Vagina (tissue), 1 donor: Measurements from ENCODE around the genes MYL6, MIP, NEMP1 and NAB2.

DNA sequence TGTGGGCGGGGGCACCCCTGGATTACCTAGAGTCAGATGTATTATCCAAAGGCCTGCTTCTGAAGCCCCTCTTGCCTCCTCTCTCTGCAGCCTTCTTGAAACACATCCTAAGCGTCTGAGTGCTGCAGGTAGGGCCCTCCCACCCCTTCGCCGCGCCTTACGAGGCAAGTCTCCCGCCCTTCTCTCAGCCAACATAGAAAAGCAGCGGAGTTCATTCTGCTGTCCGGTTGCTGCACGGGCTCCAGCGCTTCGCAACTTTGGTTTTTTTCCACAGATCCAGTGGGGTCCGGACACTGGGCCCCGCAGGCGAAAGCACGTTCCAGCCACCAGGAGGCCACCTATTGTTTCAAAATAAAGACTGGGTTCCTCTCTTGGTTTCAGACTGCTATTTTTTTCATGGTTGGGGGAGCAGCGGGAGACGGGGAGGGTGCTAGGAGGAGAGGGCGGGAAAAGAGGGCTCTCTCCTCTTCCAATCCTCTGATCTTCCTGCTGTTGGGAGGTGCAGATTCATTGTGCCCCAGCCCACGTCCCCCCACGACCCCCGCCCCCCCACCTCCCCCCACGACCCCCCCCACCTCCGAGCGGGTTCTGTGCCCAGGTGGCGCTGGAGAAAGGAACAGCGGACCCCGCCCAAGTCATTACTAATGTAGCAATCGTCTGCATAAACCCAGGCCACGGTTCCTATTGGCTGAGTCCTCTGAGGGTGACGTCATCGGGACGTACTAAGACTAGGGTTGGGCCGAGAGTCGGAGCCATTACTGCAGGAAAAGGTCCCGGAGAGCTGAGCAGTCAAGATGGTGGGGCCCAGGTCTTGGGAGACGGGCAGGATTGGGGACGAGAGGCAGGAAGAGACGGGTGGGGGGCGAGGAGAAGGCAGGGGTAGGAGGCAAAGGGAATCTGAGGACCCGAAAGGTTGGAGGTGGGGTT is at the start of gene MYL6:
TSS of gene MYL6 (plus strand) at position 752 of the 927 bp plus-strand sequence.
- PRO-cap = bidirectional peak, plus-strand start at position 214 of the sequence, minus-strand start at position 253 of the sequence; bidirectional peak, plus-strand start at position 755 of the sequence, minus-strand start at position 637 of the sequence
- RAMPAGE, long total RNA = start-site peak on the plus strand centred at position 762 of the sequence, 29 bp wide, 23,323 reads

- PRO-cap = unidirectional peak, minus-strand start at chr12:56160603
- RAMPAGE, long total RNA = start-site peak on the plus strand at chr12:56159978-56160114, 1,206 reads
Measured at GRCh38 chr12:56159839-56161011, 2.1 kb downstream of the MYL6 start.

GRCh38 chr12:56168061-56168523 is 9.9 kb downstream of the MYL6 start:
- PRO-cap = no peak
- RAMPAGE, long total RNA = start-site peak on the minus strand at chr12:56168062-56168317, 25 reads

DNA sequence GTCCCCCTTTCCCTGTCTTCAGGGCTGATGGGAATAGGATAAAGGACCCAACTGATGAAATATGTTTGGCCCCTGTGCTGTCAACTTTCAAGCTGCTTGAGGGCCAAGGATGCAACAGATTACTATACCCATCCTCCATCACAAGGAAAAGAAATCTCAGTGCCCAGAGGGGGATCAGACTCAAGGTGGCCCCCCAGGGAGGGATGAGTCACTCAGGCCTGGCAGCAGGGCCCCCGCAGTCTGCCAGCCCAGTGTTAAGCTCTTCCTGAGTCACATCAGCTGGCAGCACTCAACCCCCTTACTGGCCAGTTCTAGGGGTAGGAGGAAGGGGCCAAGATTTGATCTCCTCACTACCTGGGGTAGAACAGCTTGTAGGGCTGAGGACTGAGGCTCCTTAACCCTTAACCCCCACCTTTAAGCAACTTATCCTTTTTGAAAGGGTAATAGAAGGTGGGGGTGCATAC is 1.6 kb downstream of the ANKRD52 start:
- PRO-cap = no peak
- RAMPAGE, long total RNA = no peak

DNA sequence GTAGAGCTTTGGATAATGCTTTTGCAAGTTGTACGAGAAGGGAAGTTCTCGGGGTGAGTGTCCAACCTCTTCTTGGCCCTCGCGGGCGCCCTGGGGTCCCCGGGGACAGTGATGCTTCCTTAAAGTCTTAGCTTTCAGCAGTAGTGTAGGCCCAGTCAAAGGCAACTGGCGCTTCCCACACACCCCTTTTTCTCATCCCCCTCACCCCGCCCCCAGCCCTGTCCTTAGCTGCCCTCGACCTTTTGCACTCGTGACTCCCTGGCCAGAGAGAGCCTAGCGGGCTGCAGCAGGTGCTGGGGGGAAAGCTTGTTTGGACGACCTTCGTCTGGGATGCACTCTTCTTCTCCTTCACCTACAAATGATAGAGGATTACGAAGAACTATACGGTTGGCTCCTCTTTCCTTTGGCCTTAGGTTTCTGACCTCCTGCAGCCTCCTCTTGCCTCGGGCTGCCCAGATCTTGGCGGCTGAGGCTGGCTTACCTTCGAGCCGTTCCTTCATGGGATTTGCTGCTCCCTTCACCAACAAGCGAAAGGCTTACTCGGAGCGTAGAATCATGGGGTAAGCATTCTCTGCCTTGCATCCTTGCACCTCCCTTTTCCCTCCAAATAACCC is 746 bp downstream of the COQ10A start:
- PRO-cap = no peak
- RAMPAGE, long total RNA = no peak

DNA sequence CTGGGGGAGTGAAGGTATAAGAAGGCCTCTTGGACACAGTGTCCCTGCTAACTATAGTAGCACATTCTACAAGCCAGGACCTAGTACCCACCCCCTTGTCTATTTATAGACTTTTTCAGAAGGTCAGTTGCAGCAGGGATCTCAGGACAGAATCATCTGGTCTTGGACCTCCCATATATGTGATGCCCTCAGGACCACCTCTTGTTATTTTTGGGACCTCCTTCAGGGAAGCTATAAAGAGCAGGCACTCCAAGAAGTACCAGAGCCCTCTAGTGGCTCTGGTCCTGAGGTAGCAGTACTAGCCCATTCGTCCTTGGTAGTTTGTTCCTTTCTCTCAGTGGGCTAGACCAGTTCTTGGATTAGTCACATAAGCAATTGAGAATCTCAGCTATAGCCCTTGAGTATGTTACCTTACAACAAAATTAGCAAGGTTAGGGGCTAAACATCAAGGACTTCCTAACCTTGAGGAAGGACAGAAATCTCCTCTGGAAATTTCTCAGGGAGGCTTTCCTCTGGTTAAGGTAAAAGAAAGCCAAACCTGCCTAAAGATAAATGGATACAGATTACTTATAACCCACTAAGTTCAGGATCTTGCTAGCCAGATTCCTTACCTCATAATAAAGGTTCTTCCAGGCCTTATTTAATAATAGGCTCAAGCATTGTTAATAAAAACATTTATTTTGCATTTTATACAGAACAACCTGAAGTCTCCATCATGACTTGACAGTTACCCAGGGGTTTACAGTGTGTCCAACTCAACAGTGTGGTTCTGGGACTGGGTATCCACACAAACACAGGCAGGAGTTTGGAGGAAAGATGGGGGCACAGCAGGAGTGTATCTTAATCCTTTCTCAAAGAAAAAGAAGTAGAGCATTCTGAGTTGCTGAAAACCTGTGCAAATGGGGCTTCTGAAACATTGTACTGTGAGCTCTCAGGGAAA is 4.6 kb downstream of the COQ10A start:
- PRO-cap = no peak
- RAMPAGE, long total RNA = no peak

DNA sequence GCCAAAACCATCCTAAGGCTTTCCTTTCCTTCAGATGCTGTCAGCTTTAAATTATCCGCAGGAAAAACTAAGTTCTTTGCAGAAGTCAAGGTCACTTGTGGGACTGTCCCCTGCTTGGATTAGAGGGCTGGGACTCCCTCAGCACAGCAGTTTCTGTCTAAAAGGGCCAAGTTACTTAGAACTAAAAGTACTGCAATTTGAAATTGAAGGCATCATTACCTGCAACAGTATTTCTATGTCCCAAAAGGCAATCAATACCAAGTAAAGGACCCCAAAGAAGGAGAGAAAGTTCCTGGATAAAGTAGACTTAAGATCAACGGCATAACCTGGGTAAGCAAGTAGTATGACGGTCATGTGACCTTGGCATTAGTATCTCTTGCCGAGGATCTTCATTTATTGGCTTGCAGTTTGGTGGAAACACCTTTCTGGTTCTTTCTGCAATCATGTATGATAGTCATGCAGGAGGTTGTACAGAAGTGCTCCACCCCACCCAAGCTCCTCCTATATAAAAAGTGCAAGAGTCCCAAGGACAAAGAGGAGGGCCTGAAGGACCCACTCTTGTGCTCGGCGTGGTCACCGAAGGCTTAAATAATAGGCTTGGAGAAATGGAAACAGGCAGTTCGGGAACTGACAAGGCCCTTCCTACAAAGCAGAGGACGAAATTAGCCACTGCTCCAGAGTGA is 919 bp downstream of the CS start:
- PRO-cap = no peak
- RAMPAGE, long total RNA = no peak

GRCh38 chr12:56300455-56300838 is 317 bp upstream of the CS start:
- PRO-cap = bidirectional peak, plus-strand start at chr12:56300530, minus-strand start at chr12:56300391
- RAMPAGE, long total RNA = no peak

- PRO-cap = bidirectional peak, plus-strand start at chr12:56334179, minus-strand start at chr12:56333988
- RAMPAGE, long total RNA = start-site peak on the plus strand at chr12:56334108-56334163, 5 reads
Measured at GRCh38 chr12:56334080-56334882, 481 bp upstream of the PAN2 start.

GRCh38 chr12:56454596-56454795 is at the start of gene MIP:
MIP (minus strand) TSS chr12:56454657.
- PRO-cap = no peak
- RAMPAGE, long total RNA = no peak

- PRO-cap = no peak
- RAMPAGE, long total RNA = no peak
Measured at GRCh38 chr12:56462473-56463064, 5.8 kb upstream of the SPRYD4 start.

GRCh38 chr12:56464682-56464987 is 3.7 kb upstream of the SPRYD4 start:
- PRO-cap = no peak
- RAMPAGE, long total RNA = no peak

DNA sequence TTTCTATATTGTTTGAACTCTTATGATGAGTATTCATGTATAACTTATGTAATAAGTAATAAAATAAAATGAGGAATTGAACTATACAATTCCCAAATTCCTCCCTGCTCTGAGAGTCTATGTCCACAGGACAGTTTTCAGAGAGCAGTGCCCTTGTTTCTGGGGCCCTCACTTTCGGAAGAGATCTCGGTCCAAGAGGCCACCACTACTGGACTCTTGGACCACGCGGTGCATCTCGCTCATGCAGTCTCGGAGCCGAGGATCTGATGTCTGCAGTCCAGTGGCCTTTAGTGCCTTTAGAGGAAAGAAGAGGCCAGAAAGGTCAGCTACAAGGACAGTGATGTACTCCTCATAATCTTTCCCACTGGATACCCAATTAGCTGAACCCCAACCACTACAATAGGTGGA is 8.3 kb downstream of the GLS2 start:
- PRO-cap = no peak
- RAMPAGE, long total RNA = no peak

DNA sequence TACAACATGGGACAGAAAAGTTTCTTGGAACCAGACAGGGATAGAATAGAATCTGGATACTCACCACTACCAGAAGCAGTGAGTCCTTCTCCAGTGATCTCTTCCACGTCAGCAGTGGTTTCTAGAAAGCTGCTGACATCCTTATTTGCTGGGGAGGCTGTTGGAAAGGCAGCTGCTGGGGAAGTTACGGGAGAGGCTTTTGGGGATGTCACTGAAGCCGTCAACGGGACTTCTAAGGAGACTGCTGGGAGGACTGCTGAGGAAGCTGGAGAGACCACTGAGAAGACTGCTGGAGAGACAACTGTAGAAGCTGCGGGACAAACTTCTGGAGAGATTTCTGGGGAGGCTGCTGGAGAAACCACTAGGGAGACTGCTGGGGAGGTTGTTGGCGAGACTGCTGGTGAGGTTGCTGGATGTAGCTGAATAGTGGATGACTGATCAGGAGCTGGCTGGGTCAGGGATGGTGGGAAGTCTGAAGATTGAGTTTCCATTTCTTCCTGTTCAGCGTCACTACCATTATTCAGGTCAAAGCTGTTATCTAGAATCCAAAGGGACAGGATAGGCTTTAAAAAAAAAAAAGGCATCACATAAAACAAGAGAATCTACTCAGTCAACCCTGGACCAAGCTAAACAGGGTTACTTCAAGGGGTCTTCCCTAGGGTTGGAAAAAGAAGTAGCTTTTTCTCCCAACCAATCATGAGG is 18.3 kb downstream of the BAZ2A start:
- PRO-cap = no peak
- RAMPAGE, long total RNA = no peak

DNA sequence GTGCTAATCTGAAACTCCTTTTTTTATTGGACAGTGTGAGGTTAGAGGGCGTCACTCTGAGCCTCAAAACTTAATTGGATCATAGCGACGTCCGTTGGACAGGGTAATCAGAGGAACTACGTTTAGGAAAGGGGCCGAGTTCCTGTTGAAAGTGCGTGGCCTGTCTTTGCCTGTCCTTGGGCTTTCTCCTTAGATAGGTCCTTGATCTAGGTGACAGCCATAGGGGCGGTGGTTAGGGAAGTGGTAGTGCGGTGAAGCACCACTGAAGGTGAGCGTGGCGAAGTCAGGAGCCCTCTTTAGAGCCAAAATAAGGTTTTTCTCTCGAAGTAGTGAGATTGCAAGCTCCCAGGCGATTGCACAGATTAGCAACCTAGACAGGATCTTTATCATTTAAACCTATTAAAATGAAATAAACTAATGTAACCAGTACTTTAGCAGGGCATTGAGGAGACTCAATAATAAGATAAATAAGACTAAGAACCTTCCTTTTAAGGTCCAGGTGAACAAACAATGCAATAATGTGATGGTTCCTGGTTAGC is 427 bp upstream of the ATP5F1B start:
- PRO-cap = bidirectional peak, plus-strand start at position 137 of the sequence, minus-strand start outside the sequence
- RAMPAGE, long total RNA = no peak

DNA sequence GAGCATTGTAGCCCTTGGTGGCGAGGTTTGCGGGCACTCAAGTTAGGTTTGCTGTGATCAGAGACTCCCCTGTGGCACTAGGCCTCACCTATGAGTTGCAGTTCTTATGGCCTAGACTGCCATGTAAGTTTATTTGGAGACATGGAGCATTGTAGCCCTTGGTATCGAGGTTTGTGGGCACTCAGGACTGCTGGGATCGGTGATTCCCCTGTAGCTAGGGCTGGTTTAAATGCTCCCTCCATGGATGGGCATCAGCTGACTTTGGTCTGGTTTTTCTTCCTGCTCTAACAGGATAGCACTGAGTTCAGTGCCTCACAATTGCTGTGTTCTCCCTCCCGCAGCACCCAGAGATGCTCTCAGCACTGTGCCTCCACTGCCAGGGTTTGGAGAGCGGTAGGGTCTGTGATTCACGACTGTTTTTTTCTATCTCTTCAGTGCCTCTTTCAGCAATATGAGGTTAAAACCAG is 8.1 kb downstream of the RDH16 start:
- PRO-cap = no peak
- RAMPAGE, long total RNA = no peak

GRCh38 chr12:57050840-57051628 is 1.1 kb upstream of the MYO1A start:
- PRO-cap = no peak
- RAMPAGE, long total RNA = no peak

DNA sequence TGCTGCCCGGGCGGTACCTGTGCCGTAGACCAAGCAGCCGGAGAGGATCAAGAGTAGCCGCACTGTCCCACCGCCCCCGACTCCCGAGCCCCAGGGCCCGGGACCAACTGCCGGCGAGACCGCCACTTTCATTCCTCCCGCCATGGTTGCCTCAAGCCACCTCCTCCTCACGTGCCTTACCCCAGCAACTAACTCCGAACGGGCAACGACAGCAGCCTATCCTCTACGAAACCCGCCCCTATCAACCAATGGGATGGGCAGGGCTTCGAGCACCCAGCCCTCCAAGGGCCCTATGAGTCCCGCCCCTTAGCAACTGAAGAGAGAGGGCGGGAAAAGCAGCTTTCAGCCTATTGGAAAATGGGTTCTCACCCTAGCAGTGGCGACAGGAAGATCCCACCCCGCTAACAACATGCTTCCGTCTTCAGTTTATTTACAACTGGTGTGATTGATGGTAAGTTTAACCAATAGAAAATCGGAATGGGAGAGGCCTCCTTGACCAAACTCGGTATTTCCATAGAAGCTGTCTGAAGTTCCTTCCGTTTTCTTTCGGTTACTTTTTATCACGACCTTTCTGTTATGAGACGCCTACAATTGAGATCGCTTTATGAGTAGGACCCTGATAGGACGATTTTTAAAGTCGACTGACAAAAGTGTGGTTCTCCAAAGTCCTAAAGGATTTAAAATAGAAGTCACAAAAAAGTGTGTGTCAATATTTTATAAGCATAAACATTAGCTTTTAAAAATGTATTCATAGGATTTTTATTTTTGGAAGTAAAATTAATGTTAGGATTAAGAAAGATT is at the start of gene NEMP1:
TSS of gene NEMP1 (minus strand) at position 190 of the 801 bp plus-strand sequence.
- PRO-cap = unidirectional peak, minus-strand start at position 109 of the sequence; bidirectional peak, plus-strand start at position 516 of the sequence, minus-strand start at position 148 of the sequence; unidirectional peak, plus-strand start at position 568 of the sequence
- RAMPAGE, long total RNA = start-site peak on the minus strand centred at position 149 of the sequence, 10 bp wide, 59 reads

- PRO-cap = bidirectional peak, plus-strand start at chr12:57086785, minus-strand start at chr12:57086613
- RAMPAGE, long total RNA = no peak
Measured at GRCh38 chr12:57086538-57087027, 2.3 kb upstream of the NAB2 start.

- PRO-cap = bidirectional peak, plus-strand start at chr12:57089043, minus-strand start at chr12:57088619; bidirectional peak, plus-strand start at chr12:57089674, minus-strand start at chr12:57089357
- RAMPAGE, long total RNA = start-site peak on the plus strand at chr12:57089168-57089192, 15 reads
Measured at GRCh38 chr12:57088949-57089613, at the start of gene NAB2. NAB2 (plus strand) TSS chr12:57089114.